Measurements from ENCODE around the genes ADAM12 and DOCK1.

- RRBS, result no CpG with 5 or more reads among the region's 8 CpGs
These were observed 27.0 kb upstream of the CTBP2 start for GRCh38 chr10:125054824-125055361.

DNA sequence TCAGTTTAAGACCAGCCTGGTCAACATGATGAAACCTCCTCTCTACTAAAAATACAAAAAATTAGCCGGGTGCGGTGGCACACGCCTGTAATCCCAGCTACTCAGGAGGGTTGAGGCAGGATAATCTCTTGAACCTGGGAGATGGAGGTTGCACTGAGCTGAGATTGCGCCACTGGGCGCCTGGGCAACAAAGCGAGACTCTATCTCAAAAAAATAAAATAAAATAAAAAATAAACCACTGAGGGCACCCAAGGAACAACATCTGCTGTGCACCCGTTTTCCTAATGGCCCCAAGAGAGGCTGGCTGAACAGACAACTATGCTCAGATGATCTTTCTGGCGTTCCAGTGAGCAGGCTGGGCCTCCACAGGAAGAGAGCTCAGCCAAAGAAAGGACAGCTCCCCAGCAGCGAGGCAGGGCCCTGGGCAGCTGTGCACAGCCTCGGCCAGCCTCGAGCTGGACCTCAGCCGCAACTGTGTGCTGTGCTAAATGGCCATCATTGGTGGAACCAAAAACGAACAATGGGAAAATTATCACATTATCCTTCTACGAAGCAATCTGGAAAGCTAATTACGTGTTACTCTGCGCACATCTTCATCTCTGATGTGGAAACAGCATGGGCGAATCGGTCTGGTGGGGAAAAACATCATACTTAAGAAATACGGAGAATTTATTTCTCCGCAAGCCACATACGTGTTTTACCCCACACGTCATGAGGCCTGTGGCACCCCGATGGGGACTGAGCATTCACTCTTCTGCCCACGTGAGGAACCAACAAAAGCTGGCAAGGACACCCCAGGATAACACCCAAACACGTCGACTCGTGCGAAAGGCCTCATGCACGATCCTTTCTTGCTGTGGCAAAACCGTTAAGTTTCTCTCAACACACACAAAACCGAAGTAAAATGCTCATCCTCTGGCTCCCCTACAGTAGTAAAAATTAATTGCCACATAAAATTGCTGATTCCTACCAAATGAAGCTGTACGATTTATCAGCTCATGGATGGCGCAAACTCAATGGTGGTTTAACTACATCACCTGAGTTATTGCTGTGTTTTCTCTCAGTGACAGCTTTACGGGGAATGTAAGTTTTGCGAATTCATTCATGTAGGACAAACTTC lies 35.1 kb upstream of the CTBP2 start:
- RRBS, result no CpG with 5 or more reads among the region's 35 CpGs

DNA sequence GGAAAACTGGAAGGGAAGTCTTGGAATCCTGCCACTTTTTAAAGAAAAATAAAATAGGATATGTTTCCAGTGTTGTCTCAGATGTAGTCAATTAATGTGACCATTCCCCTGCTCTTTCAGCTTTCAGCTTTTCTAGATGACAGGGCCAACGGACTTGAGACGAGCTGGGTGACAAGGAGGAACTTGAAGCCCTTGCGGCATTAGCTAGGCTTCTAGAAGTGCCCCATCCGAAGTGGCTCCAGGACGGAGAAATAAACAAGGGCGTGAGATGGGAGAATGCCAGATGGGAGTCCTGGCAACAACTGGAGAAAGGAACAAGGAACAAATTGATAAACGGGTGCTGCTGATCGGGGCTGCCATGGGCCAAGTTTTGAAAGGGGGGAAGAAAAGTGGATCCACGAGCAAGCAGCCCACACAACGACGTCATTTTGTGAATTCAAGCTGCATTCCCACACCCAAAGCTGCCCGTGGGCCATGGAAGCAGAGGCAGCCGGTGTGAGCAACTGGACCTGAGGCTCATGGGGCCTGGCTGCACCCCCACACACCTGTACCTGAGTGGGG lies 90.3 kb upstream of the CTBP2 start:
- RRBS, result no CpG with 5 or more reads among the region's 13 CpGs

DNA sequence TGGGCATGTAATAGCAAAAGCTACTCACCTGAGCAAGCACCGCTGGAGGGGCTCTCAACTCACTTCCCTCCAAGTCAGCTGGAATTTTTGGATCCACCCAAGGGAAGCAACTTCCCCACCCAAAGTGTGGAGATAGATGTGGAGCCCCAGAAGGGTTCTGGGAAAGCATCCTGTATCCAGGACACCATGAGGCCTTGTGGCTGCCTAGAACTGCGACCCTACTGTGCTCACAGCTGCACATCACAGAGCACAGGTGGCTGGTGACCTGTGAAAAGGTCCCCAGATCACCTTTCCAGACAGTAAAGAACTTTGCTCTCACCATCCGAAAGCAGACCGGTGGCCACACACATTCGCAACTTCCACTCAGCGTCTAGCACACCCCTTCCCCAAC lies 111.7 kb upstream of the CTBP2 start:
- RRBS, result no CpG with 5 or more reads among the region's 6 CpGs

DNA sequence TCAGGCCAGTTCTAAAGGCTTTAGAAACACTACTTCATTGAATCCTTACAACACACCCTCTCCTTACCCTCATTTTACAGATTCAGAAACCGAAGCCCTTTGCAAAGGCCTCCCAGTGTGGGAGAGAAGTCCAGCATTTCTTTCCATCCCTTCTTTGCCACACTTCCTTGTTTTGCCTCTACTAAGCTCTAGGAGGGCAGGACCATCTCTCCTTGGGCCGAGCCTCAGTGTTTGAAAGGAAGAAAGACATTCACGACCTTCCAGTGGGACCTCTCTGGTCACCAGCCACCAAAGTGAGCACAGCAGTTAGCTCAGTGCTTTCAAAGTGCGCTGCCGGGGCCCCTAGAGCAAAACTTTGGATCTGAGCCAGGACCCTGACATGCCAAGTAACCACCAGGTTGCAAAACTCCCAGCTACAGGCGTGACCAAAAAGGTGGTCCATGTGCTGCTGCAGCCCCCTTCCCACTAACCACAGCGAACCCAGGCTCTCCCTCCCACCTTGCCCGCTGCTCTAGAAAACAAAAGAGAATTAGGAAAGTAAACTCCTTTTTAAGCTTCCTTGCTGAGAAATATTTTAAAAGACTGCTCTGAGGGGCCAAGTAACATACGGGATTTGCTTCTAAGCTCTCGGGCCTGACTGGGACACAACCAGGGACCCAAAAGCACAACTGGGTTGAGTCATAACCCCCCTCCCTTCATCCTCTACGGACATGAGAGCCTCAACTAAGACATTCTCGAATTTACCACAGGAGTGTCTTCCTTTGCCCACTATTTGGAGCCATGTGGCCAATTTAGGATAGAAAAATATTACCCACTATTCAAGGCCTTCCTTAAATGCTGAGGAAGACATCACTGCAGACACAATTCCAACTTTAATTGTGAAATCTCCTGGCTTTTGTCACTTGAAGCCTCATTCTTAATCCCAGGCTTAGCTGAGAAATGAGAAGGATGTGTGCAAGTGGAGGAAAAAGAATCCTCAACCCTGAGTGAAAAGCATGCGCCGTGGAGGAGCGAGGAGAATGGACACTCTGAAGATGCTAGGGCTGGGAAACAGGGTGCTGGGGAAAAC lies 120.4 kb upstream of the CTBP2 start:
- RRBS, result no CpG with 5 or more reads among the region's 15 CpGs

- RRBS, result no CpG with 5 or more reads among the region's 3 CpGs
These were observed 128.3 kb upstream of the CTBP2 start for GRCh38 chr10:125156054-125156657.

- RRBS, result 1% methylated on average over 60 of the region's 132 CpGs
These were observed 130.8 kb upstream of the CTBP2 start for GRCh38 chr10:125158269-125159553.

DNA sequence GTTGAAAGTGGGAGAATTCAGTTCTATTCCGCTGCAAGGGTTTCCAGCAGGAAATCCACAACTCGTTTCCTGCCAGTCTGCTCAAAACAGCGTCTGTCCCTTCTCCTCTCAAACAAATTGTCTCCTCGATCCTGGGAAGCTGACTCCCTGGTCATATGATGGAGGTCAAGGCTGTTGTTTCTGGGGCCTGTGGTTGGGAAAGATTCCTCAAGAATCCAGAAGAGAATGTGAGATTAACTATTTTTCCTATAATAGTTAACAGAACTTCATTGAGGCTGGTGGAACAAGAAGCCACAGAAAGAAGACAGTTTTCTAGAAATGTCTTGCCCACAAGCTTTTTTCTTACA lies 181.7 kb upstream of the CTBP2 start:
- RRBS, result no CpG with 5 or more reads among the region's 4 CpGs

- RRBS, result no CpG with 5 or more reads among the region's 4 CpGs
These were observed 309.3 kb upstream of the CTBP2 start for GRCh38 chr10:125337105-125337607.

DNA sequence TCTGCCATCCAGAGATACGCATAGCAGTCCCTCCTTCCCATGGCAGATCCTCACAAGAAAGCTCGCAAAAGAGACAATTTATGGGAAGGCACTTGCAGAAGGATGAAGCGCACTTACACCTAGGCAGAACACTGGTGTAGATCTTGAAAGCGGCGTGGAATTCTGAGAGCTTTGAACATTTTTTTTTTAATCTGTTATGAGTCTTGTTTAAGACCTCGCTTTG lies 22.4 kb downstream of the TEX36 start:
- RRBS, result no CpG with 5 or more reads among the region's 6 CpGs

- RRBS, result no CpG with 5 or more reads among the region's 8 CpGs
These were observed 28.8 kb downstream of the DHX32 start for GRCh38 chr10:125852229-125852761.

- RRBS, result 23% methylated on average over 47 of the region's 135 CpGs
These were observed at the start of gene ADAM12 for GRCh38 chr10:126387837-126388924. TSS of gene ADAM12 (minus strand) at chr10:126388477.

GRCh38 chr10:126523214-126523438 lies 134.8 kb upstream of the ADAM12 start:
- RRBS, result no CpG with 5 or more reads among the region's 3 CpGs

DNA sequence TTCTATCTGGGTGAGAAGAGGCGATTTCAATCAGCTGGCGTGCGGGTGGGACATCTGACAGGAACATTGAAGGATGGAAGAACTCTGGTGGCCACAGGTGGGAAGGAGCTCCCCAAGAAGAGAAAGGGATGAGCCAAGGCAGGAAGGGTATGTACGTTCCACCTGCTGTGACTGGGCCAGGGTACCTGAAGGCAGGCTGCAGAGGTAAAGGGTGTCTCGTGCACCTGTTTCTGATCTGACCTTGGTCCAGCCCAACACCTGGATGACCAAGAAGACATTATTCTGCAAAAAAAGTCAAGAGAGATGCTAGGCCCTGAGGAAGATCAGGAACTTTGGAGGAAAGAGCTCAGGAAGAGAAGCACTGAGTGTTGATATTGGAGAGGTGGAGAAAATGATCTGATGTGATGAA lies 38.3 kb upstream of the DOCK1 start:
- RRBS, result no CpG with 5 or more reads among the region's 5 CpGs

DNA sequence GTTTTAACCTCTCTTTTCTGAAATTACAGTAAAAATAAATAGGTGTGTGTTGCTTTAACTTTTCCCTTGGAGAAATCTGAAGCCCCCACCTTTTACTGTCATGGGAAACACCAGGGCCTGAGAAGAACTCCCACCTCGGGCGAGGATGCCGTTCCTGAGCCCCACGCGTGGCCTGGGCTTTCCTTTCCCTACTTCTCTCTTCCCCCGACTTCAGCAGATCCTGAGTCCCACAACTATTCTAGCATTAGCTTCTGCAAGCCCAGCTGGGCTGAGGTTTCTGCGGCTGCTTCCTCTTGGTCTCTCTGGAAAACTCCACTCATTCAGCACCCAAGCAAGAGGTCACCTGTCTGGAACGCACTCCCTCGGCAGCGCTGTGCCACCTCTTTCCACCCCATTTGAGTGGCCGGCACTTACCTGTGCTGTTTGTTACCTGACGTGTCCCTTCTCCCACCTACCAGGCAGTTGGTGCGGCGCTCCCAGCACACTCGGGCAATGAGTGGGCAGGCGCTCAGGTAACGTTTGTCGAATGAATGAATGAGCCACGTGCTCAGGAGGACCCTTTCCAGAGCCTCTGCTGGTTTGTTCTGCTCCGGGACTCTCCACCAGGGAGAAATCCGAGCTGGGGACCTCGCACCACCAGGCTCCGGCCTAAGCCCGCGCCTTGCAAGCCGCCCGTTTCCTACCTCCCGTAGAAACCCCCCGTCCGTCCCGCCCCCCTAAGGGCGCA lies 639 bp upstream of the DOCK1 start:
- RRBS, result 4% methylated on average over 5 of the region's 32 CpGs

- RRBS, result 1% methylated on average over 51 of the region's 97 CpGs
These were observed at the start of gene DOCK1 for GRCh38 chr10:126905153-126905751. TSS of gene DOCK1 (plus strand) at chr10:126905428.

- RRBS, result 19% methylated on average over 36 of the region's 93 CpGs
These were observed 903 bp downstream of the DOCK1 start for GRCh38 chr10:126905752-126906909.

GRCh38 chr10:126917267-126917849 lies 12.1 kb downstream of the DOCK1 start:
- RRBS, result 96% methylated on average over 4 of the region's 11 CpGs

DNA sequence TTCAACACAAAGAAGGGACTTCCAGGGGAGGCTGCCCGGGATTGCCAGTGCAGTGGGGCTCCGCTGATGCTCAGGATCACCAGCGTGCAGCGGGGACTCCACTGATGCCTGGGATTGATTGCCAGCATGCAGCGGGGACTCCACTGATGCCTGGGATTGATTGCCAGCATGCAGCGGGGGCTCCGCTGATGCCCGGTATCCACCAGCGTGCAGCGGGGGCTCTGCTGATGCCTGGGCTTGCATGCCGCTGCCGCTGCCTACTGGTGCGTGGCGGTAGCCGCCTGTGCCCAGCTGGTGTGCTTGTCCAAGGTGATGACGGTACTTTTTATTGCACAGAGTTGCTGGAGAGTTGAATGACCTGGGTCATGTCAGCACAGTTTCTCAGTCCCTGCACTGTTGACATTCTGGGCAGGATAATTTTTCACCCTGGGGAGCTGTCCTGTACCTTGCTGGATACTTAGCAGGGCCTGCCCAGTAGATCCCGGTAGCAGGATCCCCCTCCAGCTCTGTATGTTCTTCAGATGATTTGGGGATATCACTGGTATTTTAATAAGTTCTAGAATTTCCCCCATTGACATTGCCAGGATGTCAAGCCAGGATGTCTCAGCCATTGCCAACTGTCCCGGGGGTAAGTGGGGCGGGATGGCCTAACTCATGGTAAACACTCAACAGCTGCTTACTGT lies 13.0 kb downstream of the DOCK1 start:
- RRBS, result no CpG with 5 or more reads among the region's 19 CpGs

DNA sequence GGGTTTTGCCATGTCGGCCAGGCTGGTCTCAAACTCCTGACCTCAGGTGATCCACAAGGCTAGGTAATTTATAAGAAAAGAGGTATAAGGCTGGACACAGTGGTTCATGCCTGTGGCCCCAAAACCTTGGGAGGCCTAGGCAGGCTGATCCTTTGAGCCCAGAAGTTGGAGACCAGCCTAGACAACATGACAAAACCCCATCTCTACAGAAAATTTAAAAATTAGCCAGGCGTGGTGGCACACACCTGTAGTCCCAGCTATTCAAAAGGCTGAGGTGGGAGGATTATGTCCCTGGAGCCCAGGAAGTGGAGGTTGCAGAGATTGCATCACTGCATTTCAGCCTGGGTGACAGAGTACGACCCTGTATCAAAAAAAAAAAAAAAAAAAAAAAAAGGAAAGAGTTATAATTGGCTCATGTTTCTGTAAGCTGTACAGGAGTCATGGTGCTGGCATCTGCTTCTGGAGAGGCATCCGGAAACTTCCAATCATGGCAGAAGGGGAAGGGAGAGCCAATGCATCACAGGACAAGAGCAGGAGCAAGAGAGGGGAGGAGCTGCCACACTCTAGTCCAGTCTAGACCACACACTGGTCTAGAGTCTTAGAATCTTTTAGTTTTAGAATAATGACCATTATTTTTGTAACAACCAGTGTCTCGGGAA lies 16.7 kb downstream of the DOCK1 start:
- RRBS, result no CpG with 5 or more reads among the region's 5 CpGs

Measured in HTR-8/SVneo (cell line).